Placental pericyte (primary cell): ENCODE measurements around a stretch of chr10.

DNA sequence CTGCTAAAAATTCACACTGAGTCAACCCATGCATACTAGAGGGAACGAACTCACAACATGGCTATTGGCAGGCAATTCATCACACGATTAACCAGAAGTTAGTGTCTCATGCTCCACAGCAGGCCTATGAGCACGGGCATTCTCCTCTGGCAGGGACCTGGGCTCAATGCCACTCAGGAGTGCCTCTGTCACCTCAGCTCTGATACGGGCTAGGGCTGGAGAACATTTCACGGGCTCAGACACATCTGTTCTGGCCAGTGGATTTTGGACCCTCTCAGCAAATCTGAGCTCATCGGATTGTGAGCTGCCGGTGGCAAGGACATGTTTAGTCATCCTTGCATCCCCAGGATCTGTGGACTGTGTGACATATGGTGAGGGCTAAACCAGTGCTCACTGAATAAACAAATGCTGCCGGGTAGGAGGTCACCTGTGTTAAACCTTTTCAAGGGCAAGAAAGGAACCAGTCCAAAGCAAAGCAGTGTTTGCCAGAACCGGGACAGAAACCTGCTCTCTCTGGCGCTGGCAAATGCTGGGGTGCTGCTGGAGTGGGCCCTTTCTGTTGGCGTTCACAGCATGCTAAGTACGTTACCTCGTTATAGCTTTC lies 40.1 kb downstream of the POLR3A start:
- CAGE, long polyA plus RNA, result no peak

- CAGE, long polyA plus RNA, result no peak
Measured at GRCh38 chr10:78036981-78038107, 3.7 kb downstream of the RPS24 start.

GRCh38 chr10:78331847-78332392 lies 298.3 kb downstream of the RPS24 start:
- CAGE, long polyA plus RNA, result no peak

DNA sequence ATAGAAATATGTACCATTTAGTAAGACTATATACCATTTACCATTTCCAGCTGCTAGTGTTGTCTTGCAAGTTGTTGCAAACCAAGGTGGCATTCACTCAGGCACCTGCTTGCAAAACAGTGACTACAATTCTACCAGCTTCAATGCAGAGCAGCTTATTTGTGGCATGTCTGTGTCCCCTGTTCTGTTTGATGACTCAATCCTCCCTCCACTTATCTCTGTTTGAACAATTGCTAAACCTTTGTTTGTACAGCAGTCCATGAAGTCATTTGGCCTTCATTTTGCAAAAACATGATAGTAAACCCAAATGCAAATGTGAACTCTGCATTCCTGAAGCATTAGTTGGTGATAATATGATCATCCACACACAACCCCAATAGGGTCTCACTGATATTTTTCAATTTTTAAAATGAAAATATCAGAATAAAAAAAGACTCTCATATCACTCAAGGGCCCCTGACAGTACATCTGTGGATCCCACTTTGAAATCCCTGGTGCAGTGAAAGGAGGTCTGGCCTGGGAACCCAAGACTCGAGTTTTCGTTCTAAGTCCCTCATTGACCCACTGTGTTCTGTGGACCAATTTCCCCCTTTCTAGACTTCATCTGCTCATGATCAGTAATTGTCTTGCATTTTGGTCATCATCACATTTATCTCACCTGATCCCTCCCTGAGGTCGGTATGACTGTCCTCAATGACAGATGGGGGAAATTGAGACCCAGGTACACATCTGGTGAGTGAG lies 425.5 kb downstream of the RPS24 start:
- CAGE, long polyA plus RNA, result no peak

DNA sequence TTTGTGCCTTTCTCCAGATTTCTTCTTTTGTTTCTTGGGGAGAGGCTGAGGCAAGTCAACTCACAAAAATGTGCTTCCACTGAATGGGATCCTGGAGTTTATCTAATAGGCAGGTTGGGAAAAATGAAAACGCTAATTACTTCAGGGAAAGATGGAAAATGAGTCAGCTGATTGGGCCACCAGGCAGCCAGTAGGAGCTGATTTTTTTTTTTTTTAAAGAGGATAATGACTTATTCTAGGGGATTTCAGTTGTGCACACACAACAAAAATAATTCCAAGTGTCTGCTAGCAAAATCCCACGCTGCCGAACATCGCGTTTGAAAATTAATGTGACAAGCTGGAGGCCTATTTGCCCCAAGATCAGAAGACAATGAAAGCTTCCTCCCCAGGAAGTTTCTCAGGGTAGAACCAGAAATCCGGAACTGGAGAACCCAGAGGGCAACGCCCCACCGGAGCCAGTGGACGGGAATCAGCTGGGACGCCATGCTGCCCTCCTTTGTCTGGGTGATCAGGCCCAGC lies 412.7 kb upstream of the ZMIZ1 start:
- CAGE, long polyA plus RNA, result no peak

GRCh38 chr10:78742737-78743647 lies 325.8 kb upstream of the ZMIZ1 start:
- CAGE, long polyA plus RNA, result no peak

DNA sequence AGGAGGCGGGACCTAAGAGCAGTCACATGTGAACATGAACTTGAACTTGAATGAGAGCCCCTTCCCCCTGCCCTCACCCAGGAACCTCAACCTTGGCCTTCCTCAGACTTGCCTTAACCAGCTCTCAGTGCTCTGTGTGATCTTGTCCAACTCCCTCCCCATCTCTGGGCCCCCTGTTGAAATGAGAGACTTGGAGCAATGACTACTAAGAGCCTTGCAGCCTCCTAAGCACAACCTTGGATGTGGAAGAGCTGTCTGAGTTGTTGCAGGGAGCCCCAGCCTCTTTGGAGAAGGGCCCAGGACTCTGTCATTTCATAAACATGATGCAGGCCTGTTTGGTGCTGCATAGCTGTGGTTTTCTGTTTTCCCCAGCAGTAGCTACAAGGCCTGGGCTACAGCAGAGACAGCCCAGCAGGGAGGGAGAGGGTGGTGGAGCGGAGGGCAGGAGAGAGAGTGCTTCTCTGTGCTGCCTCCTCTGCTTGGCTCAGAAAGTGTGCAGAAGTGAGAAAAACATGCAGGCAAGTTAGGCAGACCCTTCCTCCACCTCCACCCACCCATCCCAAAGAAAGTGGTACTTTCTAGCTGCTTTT lies 123.9 kb upstream of the ZMIZ1 start:
- CAGE, long polyA plus RNA, result no peak

GRCh38 chr10:79071141-79071878 lies 2.5 kb downstream of the ZMIZ1 start:
- CAGE, long polyA plus RNA, result no peak

- CAGE, long polyA plus RNA, result no peak
Measured at GRCh38 chr10:79073353-79074515, 5.0 kb downstream of the ZMIZ1 start.

GRCh38 chr10:79078612-79079592 lies 10.1 kb downstream of the ZMIZ1 start:
- CAGE, long polyA plus RNA, result no peak

GRCh38 chr10:79091339-79091854 lies 22.6 kb downstream of the ZMIZ1 start:
- CAGE, long polyA plus RNA, result no peak

DNA sequence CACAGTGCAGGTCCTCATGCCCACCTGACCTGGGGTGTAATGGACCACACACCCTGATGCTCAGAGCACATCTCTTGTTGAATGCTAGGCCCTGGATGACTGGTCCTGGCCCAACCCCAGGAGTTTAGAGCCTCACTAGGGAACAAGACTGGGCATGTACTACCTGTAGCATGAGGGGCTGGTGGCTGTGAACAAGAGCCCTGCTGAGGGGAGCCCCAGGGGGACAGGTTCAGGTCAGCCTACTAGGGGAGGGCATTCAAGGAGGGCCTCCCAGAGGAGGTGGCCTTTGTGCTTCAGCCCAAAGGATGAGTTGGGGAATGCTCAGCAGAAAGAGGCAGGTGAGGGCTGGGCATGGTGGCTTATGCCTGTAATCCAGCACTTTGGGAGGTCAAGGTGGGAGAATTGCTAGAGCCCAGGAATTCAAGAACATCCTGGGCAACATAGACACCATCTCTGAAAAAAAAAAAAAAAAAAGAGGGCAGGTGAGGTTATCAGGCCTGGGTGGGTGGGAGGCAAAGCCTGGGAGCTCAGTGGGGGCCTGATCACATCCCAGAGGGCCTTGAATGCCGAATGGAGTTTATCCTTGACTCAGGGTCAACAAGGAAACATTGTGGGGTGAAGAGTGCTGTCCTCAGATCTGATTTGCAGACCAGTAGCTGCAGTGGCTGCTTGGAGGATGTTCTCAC lies 31.4 kb downstream of the ZMIZ1 start:
- CAGE, long polyA plus RNA, result no peak

GRCh38 chr10:79137176-79137814 lies 68.5 kb downstream of the ZMIZ1 start:
- CAGE, long polyA plus RNA, result no peak

- CAGE, long polyA plus RNA, result no peak
Measured at GRCh38 chr10:79180490-79181338, 111.9 kb downstream of the ZMIZ1 start.

DNA sequence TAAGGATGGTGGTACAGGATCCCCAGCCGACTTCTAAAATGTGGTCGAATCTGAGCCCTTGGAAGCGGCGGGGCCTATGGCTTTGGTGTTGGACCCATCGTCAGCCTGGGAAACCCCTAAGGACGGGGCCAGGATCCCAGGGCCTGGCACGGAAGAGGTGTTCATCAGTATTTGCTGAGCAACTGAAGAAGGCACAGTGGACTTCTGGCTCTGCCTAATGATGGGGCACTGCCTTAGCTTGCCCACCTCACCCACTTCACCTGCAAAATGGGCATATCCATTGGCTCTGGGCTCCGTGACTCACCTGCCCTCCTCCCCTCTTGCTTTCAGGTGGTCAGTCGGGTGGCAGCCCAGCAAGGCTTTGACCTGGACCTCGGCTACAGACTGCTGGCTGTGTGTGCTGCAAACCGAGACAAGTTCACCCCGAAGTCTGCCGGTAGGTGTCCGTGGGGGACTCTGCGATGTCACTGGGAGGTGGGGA lies 131.4 kb upstream of the PPIF start:
- CAGE, long polyA plus RNA, result no peak

- CAGE, long polyA plus RNA, result no peak
Measured at GRCh38 chr10:79218427-79219095, 128.7 kb upstream of the PPIF start.

DNA sequence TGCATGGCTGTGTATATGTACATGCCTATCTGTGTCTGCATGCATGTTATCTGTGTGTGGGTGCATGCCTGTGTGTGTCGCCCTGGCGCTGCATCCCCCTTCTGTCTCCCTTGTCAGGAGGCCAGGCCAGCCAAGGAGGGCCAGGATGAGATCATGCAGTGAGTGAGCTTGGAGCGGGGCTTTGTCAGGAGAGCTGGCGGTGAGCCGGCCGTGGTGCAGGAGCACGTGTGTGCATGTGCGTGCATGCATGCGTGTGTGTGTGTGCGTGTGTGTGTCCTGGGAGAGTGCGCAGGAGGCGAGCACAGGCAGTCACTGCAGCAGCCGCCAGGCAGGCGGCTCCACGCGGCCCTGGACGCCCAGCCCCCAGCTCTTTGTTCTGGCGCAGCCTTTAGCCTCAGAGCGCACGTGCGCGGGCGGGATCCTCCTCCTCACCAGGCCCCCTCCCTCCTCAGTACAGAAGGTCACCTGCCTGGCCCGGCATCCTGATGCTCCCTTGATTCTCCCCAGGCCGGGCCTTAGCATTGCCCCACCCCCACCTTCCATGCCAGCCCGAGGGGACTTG lies 126.2 kb upstream of the PPIF start:
- CAGE, long polyA plus RNA, result no peak

DNA sequence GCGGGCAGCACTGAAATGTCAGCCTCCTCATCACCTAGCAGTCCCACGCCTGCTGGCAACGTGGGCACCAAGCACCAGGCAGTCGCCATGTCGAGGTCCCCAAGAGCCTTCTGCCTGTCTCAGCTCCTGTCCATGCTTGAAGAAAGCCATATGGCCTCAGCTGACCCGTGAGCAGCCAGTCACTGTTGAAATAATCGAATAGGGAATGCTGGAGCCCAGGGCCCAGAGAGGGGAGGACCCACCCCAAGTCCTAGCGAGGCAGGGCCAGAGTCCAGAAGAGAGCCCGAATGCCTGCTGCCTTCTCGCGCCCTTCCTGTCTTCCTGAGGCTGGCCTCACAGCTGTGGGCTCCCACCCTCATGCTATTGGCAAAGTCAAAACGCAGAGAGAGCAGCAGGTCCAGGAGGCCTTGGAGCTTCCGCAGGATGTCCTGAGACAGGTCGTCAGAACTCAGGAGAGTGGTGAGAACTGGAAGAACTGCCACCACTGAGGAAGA lies 125.6 kb upstream of the PPIF start:
- CAGE, long polyA plus RNA, result no peak

GRCh38 chr10:79236023-79236751 lies 111.1 kb upstream of the PPIF start:
- CAGE, long polyA plus RNA, result no peak

DNA sequence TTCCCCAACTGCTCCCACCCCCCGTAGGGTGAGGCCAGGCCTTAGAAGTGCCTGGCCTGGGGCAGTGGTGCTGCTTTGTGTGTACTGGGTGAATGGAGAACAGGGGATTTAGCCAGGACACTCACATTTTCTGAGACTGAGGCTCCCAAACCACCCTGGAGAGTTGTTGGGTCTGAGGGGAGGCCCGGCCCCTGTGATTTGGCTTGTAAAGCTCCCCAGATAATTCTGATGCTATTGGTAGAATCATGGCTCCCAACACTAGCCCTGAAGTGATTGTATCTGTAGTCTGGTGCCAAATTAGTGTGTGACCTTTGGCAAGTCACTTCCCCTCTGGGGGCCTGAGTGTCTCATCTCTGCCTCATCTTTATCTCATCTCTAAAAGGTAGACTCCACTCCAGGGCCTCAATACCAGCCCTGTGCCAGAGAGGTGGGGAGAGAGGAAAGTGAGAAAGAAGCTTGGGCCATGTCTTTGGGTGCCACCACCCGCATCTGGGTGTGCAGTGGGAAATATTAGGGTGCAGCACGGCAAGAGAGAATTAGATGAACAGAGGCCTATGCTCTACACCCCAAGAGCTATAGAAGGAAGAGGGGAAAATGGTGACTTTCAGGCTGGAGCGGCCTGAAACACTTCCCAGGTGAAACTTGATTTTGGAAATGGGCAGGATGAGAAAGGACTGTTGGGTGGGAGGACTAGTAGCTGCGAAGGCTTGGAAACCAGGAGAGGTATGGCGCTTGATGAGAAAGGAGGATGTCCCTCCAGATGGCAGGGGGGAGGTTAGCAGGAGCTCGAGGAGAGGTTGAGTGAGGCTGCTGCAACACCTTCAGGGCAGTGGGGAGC lies 99.4 kb upstream of the PPIF start:
- CAGE, long polyA plus RNA, result no peak